Osteocyte (in vitro differentiated cells): ENCODE measurements around the genes AQP10, ADAR and PYGO2.

- PRO-cap: no peak
Observed at GRCh38 chr1:153944315-153944956, 2.1 kb downstream of the DENND4B start.

- PRO-cap: no peak
Observed at GRCh38 chr1:153964033-153964682, 821 bp upstream of the SLC39A1 start.

DNA sequence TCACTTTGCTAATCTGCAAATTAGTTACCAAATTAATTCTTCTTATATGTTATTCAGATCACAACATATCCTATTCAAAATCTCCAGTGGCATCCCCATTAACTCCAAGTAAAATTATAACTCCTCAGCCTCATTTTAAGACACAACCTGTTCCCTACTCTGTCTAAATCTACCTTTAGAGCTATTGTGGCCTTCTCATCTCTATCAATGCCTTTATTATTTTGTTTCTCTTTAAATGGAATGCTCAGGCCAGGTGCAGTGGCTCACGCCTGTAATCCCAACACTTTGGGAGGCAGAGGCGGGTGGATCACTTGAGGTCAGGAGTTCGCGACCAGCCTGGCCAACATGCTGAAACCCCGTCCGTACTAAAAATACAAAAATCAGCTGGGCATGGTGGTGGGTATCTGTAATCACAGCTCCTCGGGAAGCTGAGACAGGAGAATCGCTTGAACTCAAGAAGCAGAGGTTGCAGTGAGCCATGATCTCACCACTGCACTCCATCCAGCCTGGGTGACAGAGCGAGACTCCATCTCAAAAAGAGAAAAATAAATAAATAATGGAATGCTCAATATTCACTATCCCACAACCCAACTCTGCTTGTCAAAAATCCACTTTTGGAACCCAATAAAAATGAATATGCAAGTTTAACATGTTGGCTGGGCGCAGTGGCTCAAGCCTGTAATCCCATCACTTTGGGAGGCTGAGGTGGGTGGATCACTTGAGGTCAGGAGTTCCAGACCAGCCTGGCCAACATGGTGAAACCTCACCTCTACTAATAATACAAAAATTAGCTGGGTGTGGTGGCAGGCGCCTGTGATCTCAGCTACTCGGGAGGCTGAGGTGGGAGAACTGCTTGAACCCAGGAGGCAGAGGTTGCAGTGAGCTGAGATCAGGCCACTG lies 26.8 kb downstream of the TPM3 start:
- PRO-cap: no peak

DNA sequence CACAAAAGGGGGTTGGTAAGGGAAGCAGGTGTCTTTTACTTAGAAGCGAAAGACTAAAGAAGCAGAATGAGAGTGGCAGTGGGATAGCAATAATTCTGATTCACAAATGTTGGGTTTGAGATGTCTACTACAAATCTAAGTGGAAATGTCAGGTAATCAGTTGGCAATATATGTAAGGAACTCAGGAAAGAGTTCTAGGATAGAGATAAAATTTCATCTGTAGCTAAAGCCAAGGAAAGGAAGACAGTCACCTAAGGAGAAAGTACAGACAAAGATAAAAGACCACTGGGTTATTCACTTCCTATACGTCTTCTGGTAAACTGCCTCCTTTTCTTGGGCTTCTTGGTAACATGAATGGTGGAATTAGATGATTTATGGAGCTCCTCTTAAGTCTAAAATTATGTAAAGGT lies 1.3 kb downstream of the C1orf43 start:
- PRO-cap: no peak

DNA sequence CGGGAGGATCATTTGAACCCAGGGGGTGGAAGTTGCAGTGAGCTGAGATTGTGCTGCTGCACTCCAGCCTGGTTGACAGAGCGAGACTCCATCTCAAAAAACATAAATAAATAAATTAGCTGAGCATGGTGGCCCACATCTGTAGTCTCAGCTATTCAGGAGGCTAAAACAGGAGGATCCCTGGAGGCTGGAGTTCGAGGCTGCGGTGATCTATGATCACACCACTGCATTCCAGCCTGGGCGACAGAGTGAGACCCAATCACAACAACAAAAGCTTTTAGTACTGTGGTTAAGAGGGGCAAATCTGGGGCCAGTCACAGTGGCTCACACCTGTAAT lies 5.5 kb downstream of the HAX1 start:
- PRO-cap: no peak

DNA sequence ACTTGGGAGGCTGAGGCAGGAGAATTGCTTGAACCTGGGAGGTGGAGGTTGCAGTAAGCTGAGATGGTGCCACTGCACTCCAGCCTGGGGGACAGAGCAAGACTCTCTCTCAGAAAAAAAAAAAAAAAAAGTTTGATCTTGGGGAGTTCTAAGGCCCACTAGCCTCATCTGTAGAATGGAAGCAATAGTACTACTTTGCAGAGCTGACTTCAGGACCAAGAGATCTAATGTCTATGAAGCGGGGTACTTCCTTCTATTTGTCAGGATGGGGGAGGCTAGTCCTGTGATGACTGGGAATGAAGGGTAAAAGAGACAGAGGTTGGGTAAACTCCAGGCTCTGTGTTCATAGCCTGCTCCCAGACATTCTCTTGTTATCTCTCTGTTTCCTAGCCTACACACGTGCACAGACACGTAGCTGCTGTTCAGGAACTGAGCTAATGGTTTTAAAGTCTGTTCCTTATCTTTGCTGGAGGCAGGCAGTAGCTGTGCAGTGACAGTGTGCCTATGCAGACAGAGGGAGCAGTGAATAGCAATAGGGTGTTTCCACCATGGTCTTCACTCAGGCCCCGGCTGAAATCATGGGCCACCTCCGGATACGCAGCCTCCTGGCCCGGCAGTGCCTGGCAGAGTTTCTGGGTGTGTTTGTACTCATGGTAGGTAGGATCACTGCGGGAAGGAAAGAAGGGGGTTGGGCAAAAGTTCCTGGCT lies at the start of gene AQP10:
AQP10 (plus strand) TSS at position 486 of the 708 bp plus-strand sequence.
- PRO-cap: no peak

DNA sequence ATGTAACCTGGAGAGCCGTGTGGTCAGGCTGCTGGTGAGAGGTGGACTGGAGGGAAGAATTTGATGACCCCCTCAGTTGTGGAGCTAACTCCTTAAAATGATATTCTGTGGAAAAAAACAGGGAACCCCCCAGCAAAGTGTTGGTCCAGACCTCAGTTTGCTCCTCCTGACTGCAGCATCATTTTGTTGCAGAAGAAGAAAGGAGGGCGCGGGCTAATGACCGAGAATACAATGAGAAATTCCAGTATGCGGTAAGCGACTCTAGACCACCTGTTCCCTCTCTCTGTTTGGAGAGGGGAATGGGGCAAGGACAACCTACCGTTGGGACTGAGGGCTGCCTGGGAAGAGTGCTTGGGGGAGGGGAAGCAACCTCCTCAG lies 4.9 kb downstream of the ATP8B2 start:
- PRO-cap: no peak

DNA sequence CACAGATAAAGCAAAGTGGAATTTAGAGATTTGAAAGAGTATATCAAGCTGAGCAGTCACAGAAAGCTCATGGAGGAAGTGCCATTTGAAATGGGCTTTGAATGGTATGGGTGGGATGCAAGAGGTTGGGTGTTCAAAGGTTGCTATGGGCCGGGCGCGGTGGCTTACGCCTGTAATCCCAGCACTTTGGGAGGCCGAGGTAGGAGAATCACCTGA lies 45.9 kb downstream of the IL6R start:
- PRO-cap: no peak

- PRO-cap: no peak
Observed at GRCh38 chr1:154467464-154468151, 34.4 kb upstream of the TDRD10 start.

DNA sequence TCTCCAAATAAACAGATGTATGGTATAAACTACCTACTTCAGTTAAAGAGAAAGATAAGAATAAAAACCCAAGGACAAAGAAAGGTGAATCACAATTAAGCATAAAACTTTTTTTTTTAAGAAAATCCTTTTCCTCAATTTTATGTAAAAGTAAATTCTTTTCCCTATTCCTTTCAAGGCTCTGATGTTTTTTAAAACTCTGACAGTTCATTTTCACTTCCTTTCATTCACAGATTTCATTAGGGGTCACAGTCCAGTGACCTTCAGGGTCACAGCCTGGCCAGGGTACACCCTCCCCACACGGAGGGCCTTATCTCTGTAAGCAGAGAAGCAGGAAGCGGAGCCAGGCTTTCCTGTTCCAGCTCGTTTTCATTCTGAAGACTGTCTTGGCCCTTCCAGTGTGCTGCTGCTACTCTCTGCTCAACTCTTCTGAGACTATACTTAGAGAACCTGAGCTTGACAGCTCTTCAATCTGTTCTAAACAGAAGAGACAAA lies 5.1 kb upstream of the TDRD10 start:
- PRO-cap: no peak

DNA sequence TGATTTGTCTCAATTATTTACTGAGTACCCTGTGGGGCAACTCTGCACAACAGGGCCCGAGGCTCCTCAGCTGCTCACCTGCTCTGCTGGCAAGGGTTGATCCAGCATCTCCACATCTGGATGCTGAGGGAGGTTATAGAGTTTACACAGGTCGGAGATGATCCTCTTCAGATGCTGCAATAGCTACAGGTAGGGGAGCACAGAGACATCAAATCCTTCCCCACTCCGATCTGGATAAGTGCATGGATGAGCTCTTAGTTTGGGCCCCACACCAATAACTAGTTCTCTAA lies 3.2 kb downstream of the UBE2Q1 start:
- PRO-cap: no peak

- PRO-cap: no peak
Observed at GRCh38 chr1:154587882-154588431, 20.0 kb downstream of the ADAR start.

- PRO-cap: unidirectional peak, plus-strand start at chr1:154607776; unidirectional peak, plus-strand start at chr1:154607846; bidirectional peak, plus-strand start at chr1:154607956, minus-strand start at chr1:154607937; bidirectional peak, plus-strand start at chr1:154608346, minus-strand start at chr1:154608186
Observed at GRCh38 chr1:154607324-154608408, at the start of gene ADAR. Gene ADAR, minus strand, starts transcription at chr1:154608186.

- PRO-cap: unidirectional peak, plus-strand start at chr1:154627410; bidirectional peak, plus-strand start at chr1:154627469, minus-strand start at chr1:154627462; bidirectional peak, plus-strand start at chr1:154627769, minus-strand start at chr1:154627609
Observed at GRCh38 chr1:154626861-154627818, 19.2 kb upstream of the ADAR start.

GRCh38 chr1:154628327-154628538 lies 20.2 kb upstream of the ADAR start:
- PRO-cap: no peak

- PRO-cap: no peak
Observed at GRCh38 chr1:154747967-154748492, 122.1 kb downstream of the KCNN3 start.

DNA sequence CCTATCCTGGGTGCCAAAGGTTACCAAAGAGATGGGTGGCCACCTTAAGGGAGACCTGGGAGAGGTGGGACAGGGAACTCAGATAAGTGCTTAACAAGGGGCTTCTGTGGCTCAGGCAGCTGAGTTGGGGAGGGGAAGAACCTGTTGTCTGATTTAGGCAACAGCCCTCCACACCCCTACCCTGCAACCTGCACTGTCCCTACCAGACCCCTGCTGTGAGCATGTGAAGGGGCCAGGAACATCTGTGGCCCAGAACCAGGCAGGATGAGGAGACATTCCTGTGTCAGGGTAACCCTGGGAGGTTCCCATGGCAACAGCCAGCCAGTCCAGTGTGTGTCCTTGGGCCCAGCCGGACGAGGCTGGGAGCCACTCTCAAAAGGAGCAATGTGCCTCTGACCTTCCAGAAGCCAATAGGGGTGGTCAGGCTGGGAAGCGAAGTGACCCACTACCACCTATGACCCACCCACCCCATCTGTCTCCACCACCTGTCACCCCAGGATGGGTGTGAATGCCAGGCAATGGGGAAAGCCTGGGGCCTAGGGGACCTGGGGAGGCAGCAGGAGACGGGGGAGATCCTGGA lies 4.8 kb upstream of the PMVK start:
- PRO-cap: no peak

- PRO-cap: bidirectional peak, plus-strand start at chr1:154961547, minus-strand start at chr1:154961467
Observed at GRCh38 chr1:154961180-154961614, 385 bp downstream of the PYGO2 start.

- PRO-cap: bidirectional peak, plus-strand start at chr1:154961805, minus-strand start at chr1:154961731
Observed at GRCh38 chr1:154961615-154962920, at the start of gene PYGO2. Gene PYGO2, minus strand, starts transcription at chr1:154961782.

- PRO-cap: no peak
Observed at GRCh38 chr1:154982519-154982949, 610 bp upstream of the FLAD1 start.